SK-N-MC (cell line): ENCODE measurements around a stretch of chr7.

GRCh38 chr7:156756278-156756850, 115.8 kb downstream of the RNF32 start:
- RRBS, result no CpG with 5 or more reads among the region's 5 CpGs

DNA sequence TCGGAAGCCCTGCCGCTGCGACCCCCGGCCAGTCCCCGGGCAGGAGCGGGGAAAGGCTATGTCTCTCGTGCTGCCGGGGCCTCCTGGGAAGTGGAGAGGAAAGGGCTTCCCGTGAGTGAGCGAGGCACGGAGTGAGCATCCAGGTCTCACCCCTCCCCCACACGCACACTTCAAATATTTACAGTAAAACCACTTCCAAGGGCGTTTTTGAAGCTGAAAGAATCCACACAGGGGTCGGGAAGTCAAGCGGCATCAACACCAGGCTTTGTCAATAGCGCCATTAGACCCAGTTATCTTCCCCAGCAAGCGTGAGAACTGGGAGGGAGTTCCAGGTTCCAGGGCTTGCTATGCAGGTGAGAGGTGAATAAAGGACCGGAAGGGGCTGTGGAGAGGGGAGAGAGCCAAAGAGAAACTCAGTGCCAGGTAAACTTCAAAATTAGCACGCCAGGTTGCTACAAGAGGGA, 1.2 kb upstream of the MNX1 start:
- RRBS, result no CpG with 5 or more reads among the region's 19 CpGs

DNA sequence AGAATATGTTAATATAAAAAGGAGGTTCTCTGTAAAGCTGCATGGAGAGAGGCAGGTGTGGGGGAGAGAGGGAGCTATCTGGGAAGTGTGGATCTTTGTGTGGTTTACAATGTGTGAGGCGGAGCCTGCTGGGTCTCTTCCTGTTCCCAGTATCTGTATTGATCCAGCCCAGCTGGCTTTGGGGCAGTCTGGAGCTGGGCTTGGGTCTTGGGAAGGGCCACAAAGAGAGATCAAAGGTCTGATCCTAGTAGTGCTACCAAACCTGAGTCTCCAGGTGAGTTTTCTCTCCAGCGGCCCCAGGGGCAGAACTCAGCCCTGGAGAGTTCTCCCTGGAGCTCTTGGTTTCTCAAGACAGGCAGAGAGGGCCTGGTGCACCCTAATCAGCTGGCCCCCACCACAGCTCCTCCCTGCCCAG, 3.5 kb upstream of the MNX1 start:
- RRBS, result no CpG with 5 or more reads among the region's 2 CpGs

DNA sequence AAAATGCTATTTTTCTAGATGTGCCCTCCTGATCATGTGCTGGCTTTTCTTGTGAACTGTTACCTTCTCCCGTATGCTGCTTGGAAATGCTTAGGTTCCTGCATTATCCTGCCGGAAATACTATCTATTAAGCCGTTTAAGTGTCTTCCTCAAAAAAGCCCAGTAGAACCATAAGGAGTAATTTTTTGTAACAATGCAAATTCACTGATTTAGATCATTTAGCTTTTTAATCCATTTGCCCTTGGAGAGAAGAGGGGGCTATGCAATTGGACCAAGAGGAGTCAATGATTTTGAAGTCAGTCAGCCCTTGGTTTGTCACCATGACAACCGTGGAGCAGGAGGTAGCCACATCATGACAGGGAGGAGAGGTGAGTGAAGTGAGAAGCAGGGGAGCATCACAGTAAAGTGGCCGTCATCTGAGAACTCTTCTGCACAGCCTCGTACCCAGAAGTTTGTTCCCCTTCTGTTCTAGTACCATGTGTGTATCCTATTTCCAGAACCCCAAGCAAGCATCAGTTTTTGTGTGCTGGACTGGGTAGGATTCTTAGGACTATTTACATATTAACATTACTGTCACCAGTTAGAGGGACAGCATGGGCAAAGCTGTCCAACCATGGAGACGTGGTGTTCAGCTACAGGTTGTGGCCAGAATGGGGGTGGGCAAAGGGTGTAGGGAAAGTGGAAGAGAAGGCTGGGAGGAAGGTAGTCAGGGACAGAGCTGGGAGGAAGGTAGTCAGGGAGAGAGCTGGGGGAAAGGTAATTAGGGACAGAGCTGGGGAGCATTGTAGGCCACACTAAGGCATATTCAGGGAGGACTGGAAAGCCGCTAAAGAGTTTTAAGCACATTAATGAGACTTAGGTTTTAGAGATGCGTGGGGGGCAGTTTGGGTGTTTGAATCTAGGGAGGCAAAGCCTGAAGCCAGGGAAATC, 13.0 kb downstream of the UBE3C start:
- RRBS, result no CpG with 5 or more reads among the region's 9 CpGs

DNA sequence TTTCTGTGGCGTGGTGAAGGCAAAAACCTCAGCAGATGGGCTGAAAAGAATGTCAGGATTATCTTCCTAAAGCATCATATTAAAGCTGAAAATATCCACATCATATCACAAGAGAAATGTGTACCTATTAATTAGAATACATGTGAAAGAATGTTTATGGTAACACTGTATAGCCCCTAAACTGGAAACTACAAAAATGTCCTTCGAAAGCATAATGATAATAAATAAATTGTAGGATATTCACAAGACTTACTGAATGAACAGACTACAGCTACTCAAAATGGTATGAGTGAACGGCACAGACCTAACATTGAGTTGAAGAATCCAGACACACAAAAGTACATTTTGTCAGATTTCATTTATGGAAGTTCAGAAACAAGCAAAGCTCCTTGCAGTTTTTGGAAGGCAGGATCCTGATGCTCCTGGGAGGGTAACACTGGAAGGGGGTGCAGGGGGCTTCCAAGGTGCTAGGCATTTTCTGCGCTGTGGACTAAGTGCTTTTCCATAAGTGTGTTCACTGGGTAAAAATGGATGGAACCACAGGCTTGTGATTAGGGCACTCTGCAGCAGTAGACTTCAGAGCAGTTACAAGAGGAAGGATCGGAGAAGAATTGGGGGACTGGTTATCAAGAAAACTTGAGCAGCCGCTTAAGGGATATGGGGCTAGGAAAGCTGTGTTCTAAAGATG, 97.7 kb upstream of the DNAJB6 start:
- RRBS, result no CpG with 5 or more reads among the region's 6 CpGs

DNA sequence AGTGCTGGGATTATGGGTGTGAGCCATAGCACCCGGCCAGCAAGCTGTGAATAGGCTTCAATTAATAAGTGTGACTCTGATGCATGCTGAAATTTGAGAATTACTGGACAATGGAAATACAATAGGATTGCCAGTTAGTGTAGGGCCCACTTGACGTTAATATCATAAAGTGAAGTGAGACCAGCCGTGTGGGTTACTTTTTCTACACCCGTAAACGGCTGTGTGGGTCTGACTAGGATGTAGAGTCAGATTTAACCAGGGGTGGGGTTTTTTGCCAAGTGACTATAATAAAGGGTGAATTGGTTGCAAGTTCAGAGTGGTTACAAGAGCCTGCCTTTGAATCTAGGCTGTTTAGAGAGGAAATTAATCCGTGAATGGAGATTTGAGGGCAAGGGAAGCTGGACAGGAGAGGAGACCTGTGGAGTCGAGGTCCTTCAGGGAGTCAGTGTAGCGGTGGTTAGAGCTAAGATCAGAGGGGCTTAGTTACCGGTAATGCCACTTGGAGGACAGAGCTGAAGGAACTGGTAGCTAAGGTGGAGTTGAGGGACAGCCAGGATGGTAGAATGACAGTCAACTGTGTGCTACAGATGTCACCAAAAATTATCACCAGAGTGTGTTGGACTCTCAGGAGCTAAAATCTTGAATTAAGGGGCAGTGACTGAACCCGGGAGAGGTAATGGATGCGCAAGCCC, 96.3 kb upstream of the DNAJB6 start:
- RRBS, result no CpG with 5 or more reads among the region's 11 CpGs

- RRBS, result no CpG with 5 or more reads among the region's 2 CpGs
These were observed 2.5 kb upstream of the DNAJB6 start for GRCh38 chr7:157334307-157334696.

GRCh38 chr7:157337213-157337815, 510 bp downstream of the DNAJB6 start:
- RRBS, result 2% methylated on average over 13 of the region's 55 CpGs

GRCh38 chr7:157338511-157339170, 1.8 kb downstream of the DNAJB6 start:
- RRBS, result no CpG with 5 or more reads among the region's 19 CpGs

DNA sequence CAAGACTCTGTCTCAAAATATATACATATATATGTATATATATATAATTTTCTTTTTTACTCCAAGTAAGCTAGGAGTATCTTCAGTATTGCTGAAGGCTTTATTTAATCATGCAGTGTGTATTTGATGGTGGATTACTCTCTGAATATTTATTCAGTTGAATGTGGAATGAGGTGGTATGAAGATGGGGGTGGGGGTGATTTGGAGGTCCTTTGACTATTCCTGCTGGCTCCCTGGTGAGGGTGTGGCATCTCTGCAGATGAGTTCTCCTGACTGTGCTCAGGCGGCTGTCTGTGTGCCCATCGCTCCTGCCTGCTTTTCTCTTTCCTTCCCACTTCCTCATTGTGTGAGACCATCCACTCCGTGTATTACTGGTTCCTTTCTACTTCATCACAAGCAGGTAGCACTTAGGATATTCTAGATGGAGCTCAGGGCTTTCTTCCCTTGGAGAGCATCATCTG, 15.5 kb downstream of the DNAJB6 start:
- RRBS, result no CpG with 5 or more reads among the region's 3 CpGs

- RRBS, result no CpG with 5 or more reads among the region's 12 CpGs
These were observed 28.4 kb downstream of the DNAJB6 start for GRCh38 chr7:157365109-157365790.

GRCh38 chr7:157411554-157412038, 74.8 kb downstream of the DNAJB6 start:
- RRBS, result no CpG with 5 or more reads among the region's 22 CpGs

GRCh38 chr7:157614814-157616020, 278.4 kb downstream of the DNAJB6 start:
- RRBS, result no CpG with 5 or more reads among the region's 53 CpGs

GRCh38 chr7:157840647-157841426, 504.0 kb downstream of the DNAJB6 start:
- RRBS, result no CpG with 5 or more reads among the region's 26 CpGs

GRCh38 chr7:158070112-158071101, 517.2 kb downstream of the PTPRN2 start:
- RRBS, result no CpG with 5 or more reads among the region's 27 CpGs

- RRBS, result no CpG with 5 or more reads among the region's 4 CpGs
These were observed 452.2 kb downstream of the PTPRN2 start for GRCh38 chr7:158135428-158135828.

GRCh38 chr7:158164091-158164678, 423.4 kb downstream of the PTPRN2 start:
- RRBS, result no CpG with 5 or more reads among the region's 55 CpGs

- RRBS, result no CpG with 5 or more reads among the region's 12 CpGs
These were observed 361.1 kb downstream of the PTPRN2 start for GRCh38 chr7:158226508-158226845.

GRCh38 chr7:158257025-158257349, 330.6 kb downstream of the PTPRN2 start:
- RRBS, result 60% methylated on average over 5 of the region's 11 CpGs

DNA sequence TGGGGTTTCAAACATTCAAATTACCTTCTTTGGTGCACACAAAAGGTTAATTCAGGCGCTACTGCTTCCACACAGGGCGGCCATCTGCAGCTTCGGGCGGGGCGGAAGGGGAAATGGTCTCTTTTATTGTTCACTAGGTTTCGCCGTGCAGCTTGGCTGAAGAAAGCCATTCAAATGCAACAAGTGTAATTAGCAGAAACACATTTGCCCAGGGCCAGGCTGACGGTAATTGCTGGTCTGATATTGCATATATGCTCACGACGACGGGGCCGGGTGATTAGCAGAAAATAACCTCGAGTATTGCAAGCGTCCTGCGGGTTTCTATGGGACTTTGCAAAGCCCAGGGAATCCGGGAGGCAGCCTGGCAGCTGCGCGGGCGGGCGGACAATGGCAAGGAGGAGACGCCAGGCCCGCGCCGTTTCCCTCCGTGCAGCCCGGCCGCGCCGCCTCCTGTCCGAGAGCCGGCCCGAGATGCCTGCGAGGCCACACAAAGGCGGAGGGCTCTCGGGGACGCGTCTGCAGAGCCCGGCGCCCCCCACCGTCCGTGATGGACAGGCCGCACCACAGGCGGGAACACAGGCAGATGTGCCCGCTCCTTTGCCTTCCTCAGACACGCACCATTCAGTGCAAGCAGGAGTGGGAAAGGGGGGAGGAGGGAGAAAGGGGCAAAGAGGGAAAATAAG, 269.9 kb downstream of the PTPRN2 start:
- RRBS, result 82% methylated on average over 21 of the region's 45 CpGs